Parotid gland (tissue), 1 donor: ENCODE data around the genes CCDC85A, VRK2 and FAM161A.

GRCh38 chr2:55839158-55839662, 84.4 kb downstream of the EFEMP1 start:
- PRO-cap = no peak

- PRO-cap = no peak
Observed at GRCh38 chr2:56118460-56118969, 65.3 kb upstream of the CCDC85A start.

GRCh38 chr2:56183542-56184373, at the start of gene CCDC85A:
CCDC85A (plus strand) TSS chr2:56183990.
- PRO-cap = no peak

DNA sequence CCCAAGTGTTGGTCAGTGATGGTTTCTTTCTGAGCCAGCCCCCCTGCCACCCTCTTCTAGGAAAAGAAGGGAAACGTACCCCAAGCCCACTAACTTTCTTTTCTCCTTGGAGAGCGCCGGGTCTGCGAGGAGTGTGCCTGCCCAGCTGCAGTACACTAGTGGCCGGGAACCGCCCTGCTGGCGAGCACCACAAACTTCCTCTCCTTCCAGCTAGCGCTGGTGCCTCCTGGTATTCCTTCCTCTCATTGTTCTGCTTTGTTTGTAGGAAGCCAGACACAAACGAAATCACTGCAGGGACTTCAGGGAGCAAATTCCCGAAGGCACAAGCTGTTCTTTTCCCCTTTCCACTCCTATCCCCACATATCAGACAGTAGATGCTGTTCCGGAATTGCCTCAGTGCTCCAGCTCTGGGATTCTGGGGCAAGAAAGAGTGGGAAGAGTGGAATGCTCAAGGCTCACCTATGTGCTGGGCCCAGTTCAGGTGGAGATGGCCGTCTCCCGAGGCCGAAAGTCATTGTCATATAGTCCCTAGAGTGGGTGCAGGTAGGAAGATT, 1.9 kb downstream of the CCDC85A start:
- PRO-cap = bidirectional peak, plus-strand start at position 245 of the sequence, minus-strand start at position 157 of the sequence

DNA sequence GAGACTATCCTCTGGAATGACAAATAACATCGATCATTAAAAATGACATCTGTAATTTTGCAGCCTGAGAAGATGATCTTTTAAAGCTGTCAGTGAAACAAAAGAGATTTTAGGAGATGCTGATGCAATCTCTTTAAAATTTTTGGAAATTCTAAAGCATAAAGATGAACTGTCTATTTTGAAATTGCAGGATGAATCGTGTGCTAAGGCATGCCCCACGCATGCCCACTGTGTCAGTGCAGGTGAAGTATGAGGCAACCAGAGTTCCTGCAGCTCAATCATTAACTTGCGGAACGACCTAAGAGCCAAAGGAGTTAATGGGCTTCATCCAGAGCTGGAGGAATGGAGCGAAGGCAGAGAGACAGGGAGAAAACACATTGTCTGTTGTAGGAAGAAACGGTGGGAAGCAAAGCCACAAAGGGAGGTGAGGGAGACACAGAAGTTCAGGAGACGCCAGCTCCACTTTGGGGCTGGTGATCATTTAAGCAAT, 265.2 kb downstream of the CCDC85A start:
- PRO-cap = no peak

- PRO-cap = bidirectional peak, plus-strand start at chr2:58046814, minus-strand start at chr2:58046703; bidirectional peak, plus-strand start at chr2:58047177, minus-strand start at chr2:58047099
Observed at GRCh38 chr2:58046217-58047394, at the start of gene VRK2. VRK2 (plus strand) TSS chr2:58046806.

- PRO-cap = no peak
Observed at GRCh38 chr2:58108023-58108328, 61.4 kb downstream of the VRK2 start.

DNA sequence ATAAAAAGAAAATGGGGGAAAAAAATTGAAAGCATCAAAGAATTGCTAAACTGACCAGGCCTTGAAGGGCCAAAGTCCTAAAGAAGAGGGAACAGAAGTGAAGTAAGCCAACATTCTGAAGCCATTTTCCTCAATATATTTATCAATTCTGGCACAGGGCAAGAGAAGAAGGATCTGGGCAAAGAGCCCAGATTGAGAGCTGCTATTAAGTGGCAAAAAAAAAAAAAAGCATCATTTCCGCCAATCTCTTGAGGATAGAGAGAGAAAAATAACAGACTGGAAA, 25.7 kb downstream of the FANCL start:
- PRO-cap = no peak

DNA sequence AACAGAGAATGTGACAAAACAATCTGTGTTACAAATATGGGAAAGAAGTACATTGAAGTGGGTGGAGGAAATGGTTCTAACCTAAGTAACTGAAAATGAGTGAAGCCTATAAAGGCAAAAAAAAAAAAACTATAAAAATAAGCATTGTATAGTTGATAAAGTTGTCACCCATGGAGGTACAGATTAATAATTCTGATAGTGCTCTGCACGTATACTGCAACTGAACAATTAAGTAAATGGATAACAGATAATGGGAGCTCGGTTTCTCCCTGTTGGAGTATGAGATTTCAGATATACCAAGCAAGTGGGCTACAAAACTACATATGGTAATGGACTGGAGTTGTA, 22.6 kb downstream of the FANCL start:
- PRO-cap = no peak

GRCh38 chr2:58540635-58541153, 299.6 kb upstream of the FANCL start:
- PRO-cap = no peak

DNA sequence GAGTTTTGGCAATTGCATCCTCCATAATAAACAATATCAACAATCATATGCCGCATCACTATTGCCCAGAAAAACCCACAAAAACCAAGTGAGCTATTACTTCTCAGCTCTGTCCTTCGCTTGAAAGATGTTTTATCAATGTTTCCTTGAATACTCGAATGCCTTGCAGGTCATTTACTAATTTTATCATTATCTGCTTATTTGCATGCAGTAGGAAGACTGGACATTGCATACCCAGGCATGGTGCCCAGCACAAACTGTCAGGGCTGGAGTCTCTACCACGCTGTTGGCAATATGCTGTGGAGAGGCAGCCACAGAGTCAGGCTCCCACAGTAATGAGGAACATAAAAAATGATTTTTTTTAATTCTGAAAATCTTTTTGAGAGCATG, 709.6 kb upstream of the FANCL start:
- PRO-cap = no peak

GRCh38 chr2:60480554-60480945, 72.9 kb downstream of the BCL11A start:
- PRO-cap = no peak

DNA sequence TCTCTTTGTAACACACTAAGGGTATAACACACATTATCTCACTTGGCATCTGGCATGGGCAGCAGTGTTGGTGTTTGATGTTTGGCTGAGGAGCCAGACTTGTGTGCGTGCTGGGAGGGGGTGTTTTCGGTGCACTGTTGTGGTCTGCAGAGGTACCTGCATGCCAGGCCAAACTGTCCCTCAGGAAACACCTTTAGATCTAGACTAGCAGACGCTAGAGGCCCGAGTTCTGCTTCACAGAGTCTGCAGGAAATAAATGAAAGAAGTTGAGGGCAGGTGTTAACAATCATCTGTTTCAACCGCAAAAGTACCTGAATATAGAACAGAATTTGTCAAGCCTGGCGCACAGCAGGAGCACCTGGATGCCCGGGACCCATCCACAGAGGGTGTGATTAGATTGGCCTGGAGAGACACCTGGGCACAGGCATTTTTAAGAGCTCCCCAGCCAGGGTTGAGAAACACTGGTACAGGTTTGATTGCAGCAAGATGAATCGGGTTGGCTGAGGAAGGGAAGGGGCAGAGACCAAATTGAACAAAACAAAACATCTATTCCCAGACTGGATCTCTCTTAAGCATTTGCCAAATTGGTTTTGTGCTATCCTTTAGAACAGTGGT, 40.4 kb upstream of the REL start:
- PRO-cap = no peak

GRCh38 chr2:61186703-61186992, 24.7 kb downstream of the C2orf74 start:
- PRO-cap = no peak

- PRO-cap = no peak
Observed at GRCh38 chr2:61186993-61187633, 25.1 kb downstream of the C2orf74 start.

GRCh38 chr2:61482276-61483542, 11.8 kb upstream of the USP34 start:
- PRO-cap = no peak

- PRO-cap = no peak
Observed at GRCh38 chr2:61533710-61534059, 4.5 kb downstream of the XPO1 start.

GRCh38 chr2:61582085-61582667, 44.0 kb upstream of the XPO1 start:
- PRO-cap = no peak

GRCh38 chr2:61718705-61719404, 135.0 kb downstream of the FAM161A start:
- PRO-cap = no peak

- PRO-cap = no peak
Observed at GRCh38 chr2:61853626-61854335, at the start of gene FAM161A. FAM161A (minus strand) TSS chr2:61854060.